ENCODE measurements around the genes PLN, FAM184A and PKIB.

DNA sequence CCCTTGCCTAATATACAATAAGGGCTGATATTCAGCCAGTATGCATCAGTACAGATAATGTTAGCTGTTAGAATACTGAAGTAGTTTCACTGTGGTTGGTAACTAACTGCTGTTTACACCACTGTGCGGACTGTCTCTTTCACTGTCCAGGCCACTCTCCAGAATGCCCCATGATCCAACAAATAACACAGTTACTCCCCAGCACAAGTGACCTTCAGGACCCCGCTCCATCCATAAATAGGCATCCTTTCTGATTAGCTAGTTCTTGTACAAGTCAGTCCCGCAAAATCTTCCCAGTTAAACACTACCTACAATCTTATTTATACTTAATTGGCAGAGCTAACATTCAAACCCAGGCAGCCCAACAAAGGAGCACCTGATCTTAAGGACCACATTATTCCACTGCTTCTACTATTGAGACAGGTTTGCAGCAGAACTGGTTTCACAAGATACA, 21.9 kb upstream of the PLN start:
- RRBS: no CpG with 5 or more reads among the region's 3 CpGs

DNA sequence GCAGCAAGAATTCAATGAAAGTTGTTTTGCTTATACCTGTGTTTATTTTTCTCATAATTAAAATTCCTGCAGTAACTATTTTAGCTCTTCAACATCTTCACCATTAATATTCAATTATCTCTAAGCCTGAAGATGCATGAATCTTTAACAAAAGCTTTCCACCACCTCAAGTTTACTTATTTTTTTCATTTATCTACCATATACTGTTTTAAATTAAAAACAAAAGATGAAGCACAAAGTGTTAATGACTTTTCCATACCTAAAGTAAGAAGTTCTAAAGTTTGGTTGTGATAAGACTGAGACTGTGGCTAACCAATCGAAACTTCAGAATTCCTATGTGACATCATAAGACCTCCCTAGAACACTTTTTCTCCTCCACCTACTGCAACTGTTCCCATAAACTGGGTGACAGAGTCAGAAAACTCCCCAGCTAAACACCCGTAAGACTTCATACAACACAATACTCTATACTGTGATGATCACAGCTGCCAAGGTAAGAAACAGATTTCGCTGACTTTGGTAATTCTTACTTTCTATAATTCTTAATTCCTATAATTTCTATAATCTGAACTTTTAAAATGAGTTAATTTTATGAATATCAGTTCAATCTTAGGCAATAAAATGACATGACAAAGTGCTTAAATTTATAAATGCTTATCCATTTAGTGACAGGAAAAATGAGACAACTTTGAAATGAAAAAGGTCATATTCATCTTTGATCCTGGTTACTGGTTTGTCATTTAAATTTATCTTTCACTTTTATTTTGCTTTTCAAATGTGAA, at the start of gene PLN:
Gene PLN, plus strand, starts transcription at position 397 of the 782 bp plus-strand sequence.
- RRBS: no CpG with 5 or more reads among the region's 3 CpGs

GRCh38 chr6:118756063-118756487, 104.7 kb upstream of the CEP85L start:
- RRBS: no CpG with 5 or more reads among the region's 5 CpGs

DNA sequence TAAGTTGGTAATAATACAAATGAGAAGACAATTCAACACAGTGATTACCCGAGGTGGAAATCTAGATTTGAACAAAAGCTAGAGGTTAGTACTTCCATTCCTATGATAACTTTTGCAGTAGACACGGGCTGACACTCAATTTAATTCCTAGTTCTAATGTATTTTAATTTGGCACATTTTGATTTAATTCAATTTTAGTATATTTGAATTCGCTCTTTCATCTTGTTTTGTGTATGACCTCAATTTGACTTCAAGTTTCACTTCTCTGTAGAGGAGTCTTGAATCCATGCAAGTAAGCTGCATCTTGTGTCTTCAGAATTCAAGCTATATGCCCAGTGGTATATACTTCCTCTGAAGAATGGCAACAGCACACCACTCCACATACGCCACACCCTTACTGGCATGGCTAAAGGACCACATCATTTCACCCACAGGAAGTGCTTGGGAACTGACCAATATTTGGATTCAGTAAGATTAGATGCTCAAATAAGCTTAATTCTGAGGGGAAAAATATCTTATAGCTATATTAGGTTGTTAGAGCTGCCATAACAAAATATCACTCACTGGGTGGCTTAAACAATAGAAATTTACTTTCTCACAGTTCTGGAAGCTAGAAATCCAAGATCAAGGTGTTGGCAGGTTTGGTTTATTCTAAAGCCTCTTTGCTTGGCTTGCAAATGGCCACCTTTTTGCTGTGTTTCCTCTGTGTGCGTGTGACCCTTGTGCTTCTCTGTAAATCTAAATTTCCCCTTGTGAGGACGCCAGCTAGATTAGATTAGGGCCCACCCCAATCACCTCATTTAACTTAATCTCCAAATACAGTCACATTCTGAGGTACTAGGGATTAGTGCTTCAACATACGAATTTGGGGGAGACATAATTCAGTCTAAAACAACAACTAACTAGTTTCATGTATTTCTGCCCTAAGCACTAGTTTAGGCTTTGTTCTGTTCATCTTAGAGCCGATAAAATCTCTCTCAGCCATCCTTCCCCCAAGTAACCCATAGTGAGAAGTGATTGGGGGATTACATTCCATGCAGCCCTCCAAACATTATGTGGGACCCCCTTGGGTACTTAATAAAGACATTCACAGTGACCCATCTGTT, 2.7 kb upstream of the ASF1A start:
- RRBS: no CpG with 5 or more reads among the region's 8 CpGs

- RRBS: 2% methylated on average over 24 of the region's 43 CpGs
Measured at GRCh38 chr6:119077696-119078372, 630 bp downstream of the FAM184A start.

- RRBS: 2% methylated on average over 23 of the region's 85 CpGs
Measured at GRCh38 chr6:119078373-119078910, at the start of gene FAM184A. FAM184A (minus strand) TSS chr6:119078664.

DNA sequence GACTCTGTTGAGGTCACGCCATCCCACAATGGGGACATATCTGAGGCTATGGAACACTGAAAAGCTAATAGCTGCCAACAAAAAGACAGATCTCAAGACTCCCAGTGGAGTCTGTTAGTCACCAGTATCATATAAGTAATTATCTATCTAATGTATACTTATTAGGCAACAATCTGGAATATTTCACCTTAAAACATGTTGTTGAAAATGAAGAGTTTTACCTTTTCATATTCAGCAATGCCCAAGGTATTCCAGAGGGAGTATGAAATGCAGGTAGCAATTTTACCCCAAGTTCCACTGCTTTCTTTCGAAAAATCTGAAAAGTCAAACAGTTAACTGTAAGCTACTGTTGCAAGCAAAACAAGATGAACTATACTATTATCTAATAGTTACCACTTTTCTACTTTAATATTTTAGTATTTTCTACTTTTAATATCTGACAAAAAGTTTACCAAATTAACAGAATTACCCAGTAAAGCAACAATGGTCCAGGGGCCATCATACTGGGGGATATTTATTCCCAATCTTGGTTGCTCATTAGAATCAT, 101.4 kb downstream of the MAN1A1 start:
- RRBS: no CpG with 5 or more reads among the region's 2 CpGs

DNA sequence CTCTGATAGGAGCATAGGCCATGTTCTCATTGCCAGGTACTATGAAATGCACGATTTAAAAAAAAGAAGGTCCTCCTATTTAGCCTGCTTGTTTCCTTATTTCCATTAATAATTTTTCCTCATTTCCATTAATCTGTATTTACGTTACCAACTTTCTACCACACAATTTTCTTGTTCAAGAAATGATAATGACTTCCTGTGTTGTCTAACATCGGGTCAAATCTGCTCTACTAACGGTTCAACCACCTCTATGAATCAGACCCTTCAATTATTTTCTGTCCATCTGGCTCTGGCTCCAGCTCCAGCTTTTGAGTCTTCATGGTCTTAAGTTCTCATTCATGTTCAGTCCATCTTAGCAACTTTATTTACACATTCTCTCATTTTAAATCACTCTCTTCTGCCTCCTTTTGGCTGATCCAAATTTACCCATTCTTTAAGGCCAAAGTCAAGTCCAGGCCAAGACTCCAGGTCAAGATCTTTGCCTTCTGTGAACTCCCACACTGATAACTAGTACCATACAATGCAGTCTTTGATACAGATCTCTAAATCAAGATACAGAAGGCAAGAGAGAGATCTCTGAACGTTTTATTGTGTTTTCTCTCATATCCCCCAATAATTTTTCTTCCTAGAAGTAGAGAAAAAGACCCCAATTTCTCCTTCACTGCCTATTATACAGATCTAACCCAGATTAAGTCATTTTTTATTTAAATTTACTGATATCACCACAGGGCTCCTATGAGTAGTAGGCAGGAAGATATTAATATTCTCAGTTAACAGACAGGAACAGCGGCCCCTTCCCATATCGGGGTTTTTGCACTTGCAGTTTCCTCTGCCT, 98.3 kb downstream of the MAN1A1 start:
- RRBS: no CpG with 5 or more reads among the region's 7 CpGs

GRCh38 chr6:119312847-119313562, 36.6 kb downstream of the MAN1A1 start:
- RRBS: no CpG with 5 or more reads among the region's 4 CpGs

DNA sequence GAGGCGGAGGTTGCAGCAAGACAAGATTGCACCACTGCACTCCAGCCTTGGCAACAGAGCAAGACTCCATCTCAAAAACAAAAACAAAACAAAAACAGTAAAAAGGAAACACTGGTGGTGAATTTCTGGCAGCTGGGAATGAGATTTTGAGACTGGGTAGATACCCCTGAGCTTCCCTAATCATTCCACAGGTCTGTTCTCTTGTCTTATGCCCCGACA, 9.6 kb downstream of the MAN1A1 start:
- RRBS: no CpG with 5 or more reads among the region's 2 CpGs

DNA sequence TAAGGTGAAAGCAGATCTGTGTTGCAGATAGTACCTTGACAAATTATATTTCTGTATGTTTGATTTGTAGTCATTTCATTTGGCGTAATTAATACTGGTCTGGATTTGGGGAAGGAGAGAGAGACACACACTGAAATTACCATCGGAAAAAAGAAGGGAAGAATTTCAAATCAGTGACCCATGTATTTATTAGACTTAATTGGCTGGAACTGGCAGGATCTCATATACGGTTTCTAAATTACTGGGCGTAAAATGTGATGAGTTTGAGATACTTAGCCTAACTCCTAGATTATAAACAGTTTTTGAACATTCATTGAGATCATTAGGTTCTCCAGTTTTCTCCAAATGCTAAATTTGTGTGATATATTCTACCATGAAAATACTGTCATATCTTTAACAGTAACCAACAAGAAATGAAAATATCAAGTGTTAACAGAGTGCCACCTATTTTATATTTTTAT, 6.0 kb upstream of the MAN1A1 start:
- RRBS: no CpG with 5 or more reads among the region's 4 CpGs

DNA sequence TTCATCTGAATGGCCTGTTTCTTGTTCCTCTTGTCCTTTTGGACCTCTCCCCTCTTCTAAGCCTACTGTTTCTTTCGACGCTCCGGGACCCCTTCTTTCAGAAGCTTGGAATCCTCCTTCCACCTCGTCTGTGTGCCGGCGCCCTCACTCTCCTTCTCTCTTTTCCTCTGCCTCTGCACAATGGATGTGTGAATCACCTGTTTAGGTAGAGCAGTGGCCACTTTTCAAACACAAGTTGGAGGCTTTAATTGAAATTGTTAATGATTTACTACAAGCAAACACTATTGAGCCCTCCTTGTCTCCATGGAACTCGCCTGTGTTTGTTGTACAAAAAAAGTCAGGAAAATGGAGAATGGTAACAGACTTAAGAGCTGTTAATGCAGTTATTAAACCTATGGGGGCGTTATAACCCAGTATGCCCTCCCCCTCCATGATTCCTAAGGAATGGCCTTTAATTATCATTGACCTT, 290.6 kb downstream of the TBC1D32 start:
- RRBS: 95% methylated on average over 2 of the region's 8 CpGs

DNA sequence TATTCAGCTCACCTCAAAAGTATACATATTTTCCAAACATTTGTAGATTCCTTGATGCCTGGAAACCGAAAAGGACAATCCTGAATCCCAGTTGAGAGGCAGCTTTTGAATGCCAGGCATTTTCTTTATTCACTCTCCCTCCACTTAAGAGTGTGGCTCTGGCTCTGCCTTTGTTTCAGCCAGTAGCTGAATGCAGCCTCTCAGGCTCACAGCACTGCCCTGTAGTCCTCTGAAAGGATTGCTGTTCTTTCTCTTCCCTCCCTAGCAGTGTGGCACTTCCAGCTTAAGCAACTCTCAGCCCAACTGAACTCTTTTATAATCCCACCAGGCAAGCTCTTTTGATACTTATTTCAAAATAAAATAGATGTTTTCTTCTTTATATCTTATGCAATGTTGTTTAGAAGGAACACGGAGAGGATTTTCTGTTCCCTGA, 415.6 kb downstream of the GJA1 start:
- RRBS: no CpG with 5 or more reads among the region's 2 CpGs

DNA sequence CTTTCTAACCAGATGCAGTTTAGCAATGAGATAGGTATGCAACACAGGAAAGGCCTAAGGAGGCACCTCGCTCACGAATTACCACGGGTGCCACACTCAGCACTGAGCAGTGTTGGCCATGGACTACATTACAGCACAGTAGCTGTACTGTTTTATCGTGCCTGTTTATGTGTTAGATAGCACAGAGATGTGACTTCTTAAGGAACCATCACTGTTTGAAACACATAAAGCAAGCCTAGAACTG, 447.3 kb upstream of the HSF2 start:
- RRBS: no CpG with 5 or more reads among the region's 4 CpGs

DNA sequence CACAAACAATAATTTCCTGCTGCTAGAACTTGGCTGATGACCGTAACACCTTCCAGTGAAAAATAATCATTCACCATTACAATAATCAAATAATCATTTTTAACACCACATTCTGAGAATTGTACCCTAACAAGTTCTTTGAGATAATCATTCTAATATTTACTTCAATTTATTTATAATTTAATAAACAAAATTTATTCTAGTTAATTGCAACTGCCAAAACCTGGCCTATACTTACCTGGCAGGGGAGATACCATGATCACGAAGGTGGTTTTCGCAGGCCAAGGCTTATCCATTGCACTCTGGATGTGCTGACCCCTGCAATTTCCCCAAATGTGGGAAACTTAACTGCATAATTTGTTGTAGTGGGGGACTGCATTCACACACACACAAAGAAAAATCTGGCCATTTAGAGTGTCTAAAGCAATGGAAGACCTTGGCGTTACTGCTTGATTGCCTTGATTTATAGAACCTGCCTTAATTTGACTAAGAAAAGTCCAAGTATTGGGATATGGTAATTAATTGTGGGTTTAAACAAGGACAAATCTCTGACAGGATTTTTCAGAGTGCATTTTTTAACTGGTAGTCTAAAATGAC, 187.9 kb upstream of the HSF2 start:
- RRBS: no CpG with 5 or more reads among the region's 4 CpGs

GRCh38 chr6:122609797-122610609, at the start of gene PKIB:
PKIB (plus strand) TSS chr6:122610405.
- RRBS: 2% methylated on average over 13 of the region's 66 CpGs

- RRBS: no CpG with 5 or more reads among the region's 9 CpGs
Measured at GRCh38 chr6:122797900-122798927, 9.2 kb downstream of the SMPDL3A start.